WTC11 (cell line): Measurements from ENCODE around the genes SSH2 and NF1.

- PRO-cap = no peak
Measured at GRCh38 chr17:29767147-29767723, 144.5 kb upstream of the CORO6 start.

DNA sequence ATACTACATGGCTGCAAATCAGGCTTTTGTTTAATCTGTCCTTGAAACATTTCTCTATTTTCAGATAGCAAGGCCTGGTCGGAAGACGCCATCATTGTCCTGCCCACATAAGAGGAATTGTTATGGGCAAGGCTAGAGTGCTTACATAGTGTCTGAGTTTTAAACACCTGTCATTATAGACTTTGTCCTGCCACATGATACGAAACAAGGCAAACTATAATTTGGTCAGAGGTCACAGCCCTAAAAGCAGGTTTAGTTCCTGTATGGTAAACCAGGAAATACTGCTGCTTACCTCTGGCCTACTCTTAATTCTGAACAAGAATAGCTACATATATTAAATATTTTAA, 104.4 kb downstream of the SSH2 start:
- PRO-cap = no peak

DNA sequence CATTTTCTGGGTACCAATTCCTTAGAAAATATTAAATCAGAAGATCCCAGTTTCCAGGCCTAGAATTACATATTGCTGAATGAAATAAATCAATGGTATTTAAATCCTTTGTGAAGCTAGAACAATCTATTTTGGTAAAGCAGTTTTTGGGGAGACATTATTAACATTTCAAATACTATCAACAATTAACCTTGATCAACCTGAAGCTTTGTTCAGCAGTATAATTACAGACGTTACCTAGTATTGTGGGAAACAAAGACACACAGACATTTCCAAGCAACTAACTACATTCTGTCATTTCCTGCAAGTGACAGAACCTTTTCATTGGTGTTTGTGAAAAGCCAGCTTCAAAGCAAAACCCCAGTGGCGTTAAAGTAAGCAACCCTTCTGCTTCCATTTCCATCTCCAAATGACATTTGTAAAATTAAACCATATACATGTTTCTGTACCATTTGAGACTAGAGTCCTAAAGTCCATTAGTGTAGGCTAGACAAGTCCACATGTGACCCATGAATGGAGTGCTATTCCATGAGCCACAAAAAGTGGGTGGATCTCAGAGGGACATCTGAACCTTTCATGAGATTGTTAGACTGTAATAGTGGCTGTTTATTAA, 101.4 kb downstream of the SSH2 start:
- PRO-cap = no peak

DNA sequence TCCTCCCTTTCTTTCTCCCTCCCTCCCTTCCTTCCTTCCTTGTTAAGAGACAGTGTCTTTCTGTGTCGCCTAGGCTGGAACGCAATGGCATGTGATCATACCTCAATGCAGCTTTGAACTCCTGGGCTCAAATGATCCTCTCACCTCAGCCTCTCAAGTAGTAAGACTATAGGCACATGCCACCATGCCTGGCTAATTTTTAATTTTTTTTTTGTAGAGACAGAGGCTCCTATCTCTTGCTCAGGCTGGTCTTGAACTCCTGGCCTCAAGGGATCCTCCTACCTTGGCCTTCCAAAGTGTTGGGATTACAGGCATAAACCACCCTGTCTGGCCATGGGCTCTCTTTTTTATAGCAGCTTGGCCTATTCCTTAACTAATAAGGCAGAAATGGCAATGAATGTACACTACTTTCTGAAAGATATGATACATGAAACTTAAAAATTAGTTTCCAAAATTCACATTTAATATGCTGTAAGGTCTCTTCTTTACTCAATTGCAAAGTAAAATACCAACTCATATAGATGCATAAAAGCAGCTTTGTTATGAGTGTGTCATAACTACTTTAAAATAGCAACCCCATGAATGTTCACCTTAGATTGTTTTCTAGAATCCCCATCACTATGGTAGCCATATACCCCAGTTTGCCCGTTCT, 28.1 kb downstream of the SSH2 start:
- PRO-cap = no peak

GRCh38 chr17:29905741-29905940, 24.4 kb downstream of the SSH2 start:
- PRO-cap = no peak

GRCh38 chr17:29929949-29930275, at the start of gene SSH2:
Gene SSH2, minus strand, starts transcription at chr17:29930228.
- PRO-cap = bidirectional peak, plus-strand start at chr17:29930309, minus-strand start at chr17:29930177

GRCh38 chr17:30238278-30238776, 2.8 kb upstream of the SLC6A4 start:
- PRO-cap = no peak

DNA sequence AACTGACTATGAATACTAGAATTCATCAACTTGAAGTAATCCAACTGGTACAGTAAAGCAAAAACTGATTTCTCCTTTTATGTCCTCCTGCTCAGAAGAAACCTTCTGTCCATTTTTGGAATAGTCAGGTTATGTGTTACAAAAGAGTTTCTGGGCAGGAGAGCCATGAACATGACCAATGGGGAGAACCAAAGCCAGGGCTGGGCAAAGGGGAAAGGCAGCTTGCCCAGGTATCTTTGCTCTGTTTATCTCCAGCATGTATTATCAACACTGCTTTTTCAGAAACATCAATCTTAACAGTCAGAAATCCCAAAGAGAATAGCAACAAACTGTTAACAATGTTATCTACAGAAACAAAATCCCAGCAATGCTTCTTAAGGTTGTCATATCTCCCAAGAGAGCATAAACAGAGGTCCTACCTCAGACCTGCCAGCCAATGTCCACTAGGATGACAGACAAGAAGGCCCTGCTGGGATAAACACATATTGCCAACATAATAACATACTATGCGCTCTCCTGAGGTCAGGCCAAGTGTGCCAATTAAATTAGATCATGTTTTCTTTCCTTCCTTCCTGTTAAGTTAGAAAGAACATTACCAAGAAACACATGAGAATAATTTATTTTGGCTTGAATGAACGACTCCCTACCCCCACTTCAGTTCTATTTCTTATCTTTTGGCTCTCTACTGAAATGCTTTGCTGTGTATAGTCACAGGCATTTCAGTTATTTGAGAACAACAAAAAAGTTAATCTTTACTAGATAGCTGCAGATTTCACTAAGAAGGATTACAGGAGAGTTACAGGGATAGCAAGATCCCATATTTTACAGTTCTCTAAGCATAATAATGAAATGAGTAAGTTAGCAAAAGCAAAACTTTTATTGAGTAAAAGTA, 27.9 kb downstream of the BLMH start:
- PRO-cap = no peak

DNA sequence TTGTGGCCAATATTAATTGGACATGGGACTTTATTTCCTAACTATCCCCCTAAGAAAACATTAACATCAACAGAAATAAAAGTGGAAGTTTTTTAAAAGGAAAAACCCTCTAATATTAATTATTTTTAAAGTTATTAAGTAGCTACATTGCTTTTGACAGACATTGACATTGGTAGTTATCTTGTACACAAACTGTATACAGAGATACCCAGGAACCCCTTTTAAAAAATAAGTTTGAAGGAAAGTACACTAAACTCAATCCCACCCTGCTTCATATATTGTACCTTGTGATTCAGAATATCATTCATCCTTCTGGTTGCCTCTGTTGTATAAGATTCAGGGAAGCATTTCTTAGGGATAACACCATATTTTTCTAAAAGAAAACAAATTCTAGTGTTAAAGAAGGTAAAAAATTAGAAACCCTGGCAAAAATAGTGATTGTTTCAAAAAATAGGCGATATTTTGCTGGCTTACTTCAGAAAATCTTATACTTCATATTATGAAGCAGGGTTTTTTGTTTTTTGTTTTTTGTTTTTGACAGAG, 5.1 kb downstream of the BLMH start:
- PRO-cap = no peak

DNA sequence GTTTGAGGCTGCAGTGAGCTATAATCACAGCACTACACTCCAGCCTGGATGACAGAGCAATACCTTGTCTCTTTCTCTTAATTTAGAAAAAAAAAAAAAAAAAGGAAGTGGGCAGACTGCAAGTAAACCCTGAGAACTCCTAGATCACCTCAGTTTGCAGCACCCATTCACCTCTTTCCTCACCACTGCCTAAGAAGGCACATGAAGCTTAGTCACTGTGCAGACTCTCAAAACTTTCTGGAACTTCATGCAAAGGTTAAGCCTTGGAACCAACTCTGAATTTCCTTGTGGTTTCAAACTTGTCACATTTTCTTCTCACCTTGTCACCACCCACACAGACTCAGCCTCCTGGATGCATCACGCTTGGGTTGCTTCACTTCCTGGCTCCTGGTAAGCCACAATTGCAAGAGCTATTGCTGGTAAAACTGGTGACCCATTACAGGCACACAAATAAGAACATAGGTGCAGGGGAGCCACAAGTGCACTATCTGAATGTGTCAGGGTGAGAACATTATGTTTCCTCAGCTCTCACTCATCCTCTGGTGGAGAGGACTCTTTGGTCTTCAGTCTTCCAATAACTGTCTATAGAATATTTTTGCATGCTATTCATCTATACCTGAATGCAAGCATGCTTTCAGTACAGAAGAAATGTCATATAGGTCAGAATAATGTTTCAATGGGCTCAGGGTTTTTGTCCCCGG, 14.9 kb upstream of the CPD start:
- PRO-cap = no peak

DNA sequence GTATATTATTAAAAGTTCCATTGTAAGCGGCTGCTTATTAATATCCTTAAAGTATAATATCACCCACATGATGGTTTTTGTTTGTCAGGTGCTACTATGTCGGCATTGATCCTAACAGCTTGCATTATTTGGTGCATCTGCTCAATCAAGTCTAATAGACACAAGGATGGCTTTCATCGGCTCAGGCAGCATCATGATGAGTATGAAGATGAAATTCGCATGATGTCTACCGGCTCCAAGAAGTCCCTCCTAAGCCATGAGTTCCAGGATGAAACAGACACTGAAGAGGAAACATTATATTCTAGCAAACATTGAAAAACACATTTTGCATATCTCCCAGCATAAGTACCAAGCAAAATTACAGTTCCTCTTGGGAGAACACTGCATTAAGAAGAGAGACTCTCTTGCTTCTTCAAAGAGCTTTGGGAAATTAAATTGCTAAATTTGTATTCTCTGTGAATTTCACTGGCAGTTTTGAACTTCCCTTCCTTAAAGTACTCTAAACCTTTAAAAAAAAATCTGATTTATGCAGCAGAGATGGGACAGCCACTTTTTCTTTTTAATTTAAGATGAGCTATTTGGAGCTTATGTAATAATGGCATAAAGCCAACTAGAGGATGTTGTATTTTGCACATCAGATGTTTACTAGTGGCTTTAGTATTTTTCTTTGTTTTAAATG, 12.6 kb upstream of the GOSR1 start:
- PRO-cap = no peak

DNA sequence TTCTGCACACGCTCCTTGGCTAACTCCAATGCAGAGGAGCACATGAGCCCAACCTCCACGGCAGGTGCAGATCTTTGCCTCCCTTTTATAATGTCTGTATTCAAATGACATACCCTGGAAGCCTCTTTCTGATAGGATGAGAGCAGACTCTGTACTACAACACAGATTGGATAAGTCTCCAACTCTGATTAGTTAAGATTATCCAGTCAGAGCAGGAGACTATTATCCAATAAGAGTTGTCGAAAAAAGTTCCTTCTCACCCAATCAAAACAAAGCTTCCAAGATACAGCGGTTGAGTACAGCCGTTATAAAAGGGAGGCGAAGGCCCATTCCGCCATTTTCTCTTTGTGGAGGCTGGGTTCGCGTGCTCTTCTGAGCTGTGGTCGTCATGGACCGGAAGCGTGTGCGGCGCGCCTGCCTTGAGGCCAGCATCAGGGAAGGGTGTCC, 98.9 kb downstream of the GOSR1 start:
- PRO-cap = unidirectional peak, plus-strand start at position 337 of the sequence

DNA sequence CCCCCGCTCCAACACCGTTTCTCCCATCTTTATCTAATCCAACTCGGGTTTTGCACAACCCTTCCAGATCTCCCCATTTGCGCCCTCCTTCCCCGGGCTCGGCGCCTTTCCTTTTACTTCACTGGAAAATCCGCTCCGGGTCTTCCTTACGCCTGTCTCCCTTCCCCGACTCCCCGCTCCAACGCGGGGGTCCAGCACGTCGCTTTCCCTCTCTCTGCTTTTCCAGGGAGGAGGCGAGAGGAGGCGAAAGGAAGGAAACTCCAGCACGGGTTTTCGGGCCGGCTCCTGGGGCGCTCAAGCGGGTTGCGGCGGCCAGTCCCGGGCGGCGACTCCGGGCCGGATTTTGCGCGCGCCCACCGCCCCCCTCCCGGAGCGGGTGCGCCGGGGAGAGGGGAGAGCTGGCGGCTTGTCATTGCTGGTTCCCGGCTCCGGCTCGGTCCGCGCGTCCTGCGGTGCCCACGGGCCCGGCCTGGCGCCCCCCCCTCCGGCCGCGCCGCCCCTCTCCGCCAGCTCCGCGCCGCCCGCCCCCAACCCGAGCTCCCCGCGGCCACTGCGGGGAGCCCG, 115.8 kb downstream of the CRLF3 start:
- PRO-cap = bidirectional peak, plus-strand start at position 412 of the sequence, minus-strand start at position 224 of the sequence

GRCh38 chr17:30922187-30923219, 758 bp downstream of the ADAP2 start:
- PRO-cap = unidirectional peak, minus-strand start at chr17:30922948

GRCh38 chr17:30957782-30958733, 12.8 kb upstream of the RNF135 start:
- PRO-cap = no peak

GRCh38 chr17:31094837-31095742, at the start of gene NF1:
Gene NF1, plus strand, starts transcription at chr17:31094977.
- PRO-cap = bidirectional peak, plus-strand start at chr17:31094977, minus-strand start at chr17:31094811; bidirectional peak, plus-strand start at chr17:31095310, minus-strand start at chr17:31095090; bidirectional peak, plus-strand start at chr17:31095652, minus-strand start at chr17:31095475

GRCh38 chr17:31190939-31191668, 96.3 kb downstream of the NF1 start:
- PRO-cap = no peak

GRCh38 chr17:31226459-31226860, 70.6 kb downstream of the OMG start:
- PRO-cap = no peak

DNA sequence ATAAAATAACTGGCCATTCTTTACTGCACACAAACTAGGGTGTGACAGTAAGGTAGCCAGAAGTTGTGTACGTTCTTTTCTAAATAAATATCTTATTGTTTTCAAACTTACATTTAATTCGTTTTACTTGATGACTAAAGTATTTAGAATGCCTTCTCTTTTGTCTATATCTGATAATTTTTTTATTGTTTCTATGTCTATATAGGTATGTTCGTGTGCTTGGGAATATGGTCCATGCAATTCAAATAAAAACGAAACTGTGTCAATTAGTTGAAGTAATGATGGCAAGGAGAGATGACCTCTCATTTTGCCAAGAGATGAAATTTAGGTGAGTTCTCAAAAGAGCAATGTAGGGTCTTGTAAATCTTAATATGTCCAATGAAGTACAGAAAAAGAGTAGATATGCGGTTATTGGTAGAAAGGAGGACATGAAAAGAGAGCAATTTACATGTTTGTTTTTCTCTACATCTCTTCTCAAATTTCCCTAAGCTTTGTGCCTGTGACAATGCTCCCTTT, 66.9 kb downstream of the OMG start:
- PRO-cap = no peak

GRCh38 chr17:31269483-31270136, 27.4 kb downstream of the OMG start:
- PRO-cap = no peak